H9 (cell line): ENCODE measurements around a stretch of chr9.

- PRO-cap, result no peak
Observed at GRCh38 chr9:11901072-11901316, 792.2 kb upstream of the TYRP1 start.

DNA sequence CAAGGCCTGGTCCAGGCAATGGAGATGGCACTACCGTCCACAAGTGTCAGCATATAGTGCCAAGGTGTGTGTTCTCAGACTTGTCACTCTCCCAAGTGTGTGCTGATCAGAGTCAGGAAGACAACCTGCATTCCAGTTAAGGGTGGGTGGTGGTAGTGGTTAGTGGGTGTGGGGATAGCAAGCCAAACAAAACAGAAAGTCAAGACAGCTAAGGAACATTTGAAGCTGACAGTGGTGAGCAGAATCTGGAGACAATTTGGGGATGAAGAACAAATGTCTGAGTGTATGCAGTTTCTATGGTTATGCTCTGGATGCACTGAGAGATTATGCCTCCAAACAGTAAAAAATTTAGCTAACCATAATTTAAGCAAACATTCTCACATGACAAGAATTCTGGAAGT lies 148.6 kb downstream of the LURAP1L start:
- PRO-cap, result no peak

GRCh38 chr9:13274886-13275585 lies 4.5 kb downstream of the MPDZ start:
- PRO-cap, result no peak

DNA sequence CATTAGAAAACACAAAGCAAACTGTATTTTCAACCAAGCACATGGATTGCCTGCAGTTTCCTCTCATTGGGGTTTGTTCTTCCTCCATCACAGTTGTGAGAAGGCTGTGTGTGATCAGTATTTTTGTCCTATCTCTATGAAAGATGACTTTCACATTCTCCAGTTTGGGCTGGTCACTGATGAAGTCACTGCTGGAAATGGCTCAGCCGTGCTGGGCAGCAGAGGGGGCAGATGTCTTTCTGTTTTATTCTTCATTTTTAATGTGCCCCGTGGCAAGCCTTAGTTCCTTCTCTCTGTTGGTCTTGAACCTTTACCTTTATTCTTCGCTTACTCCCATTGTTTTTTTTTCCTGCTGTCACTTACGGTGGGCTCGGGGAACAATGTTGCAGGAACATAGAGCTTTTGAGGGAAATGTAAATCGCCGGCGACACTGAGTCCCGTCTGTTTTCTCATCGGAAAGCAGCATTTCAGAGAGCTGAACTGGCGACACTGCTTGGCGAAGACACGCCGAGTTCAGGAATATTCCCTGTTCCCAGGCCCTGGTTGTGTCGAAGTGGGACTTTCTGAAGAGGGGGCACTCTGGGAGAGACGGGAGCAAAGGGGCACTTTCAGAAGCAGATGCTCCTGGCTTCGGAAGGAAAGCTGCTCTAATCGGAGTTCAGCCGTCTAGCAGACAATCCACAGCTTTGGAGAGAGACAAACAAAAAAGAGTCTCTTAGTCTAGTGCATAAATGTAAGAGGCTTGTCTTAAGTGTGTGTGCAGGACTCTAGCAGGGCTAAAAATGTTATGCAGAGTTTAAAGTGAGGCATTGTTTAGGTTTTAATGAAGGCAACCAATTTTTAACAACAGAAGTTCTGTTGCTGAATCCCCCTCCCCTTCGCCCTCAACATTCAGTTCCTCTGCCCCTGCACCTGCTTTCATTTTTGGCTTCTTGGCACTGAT lies 289.2 kb upstream of the MPDZ start:
- PRO-cap, result no peak

- PRO-cap, result no peak
Observed at GRCh38 chr9:13607935-13608696, 328.6 kb upstream of the MPDZ start.

- PRO-cap, result no peak
Observed at GRCh38 chr9:13728858-13729438, 449.5 kb upstream of the MPDZ start.

DNA sequence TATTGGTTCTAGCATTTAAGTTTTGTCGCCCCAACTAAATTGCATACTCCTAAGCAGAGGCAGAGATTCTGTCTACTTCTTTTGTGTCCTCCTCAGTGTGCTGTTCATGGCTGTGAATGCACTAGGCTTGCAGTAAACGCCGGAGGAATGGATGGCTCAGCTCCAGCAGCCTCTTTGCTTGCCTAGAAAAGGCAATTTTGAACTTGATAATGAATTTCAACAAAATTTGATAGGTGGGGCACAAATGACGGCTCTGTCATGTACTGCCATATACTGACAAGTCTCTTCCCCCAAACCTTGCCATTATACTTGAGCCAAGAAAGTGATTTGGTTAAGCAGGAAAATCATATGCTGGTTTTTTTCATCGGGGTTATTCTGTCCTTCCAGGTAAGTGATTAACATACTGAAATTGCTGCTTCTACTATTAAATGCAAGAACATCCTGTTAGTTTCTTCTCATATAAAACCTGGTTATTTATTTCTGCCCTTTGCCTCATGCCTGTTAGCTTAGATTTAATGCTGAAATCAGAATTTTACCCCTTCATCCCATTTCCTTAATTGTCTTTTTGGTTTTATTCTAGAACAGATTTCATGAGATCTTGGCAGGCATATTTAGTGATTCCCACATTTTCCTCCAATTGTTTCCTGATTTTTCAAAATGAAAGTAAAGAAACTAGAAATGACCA lies 133.1 kb downstream of the NFIB start:
- PRO-cap, result no peak

DNA sequence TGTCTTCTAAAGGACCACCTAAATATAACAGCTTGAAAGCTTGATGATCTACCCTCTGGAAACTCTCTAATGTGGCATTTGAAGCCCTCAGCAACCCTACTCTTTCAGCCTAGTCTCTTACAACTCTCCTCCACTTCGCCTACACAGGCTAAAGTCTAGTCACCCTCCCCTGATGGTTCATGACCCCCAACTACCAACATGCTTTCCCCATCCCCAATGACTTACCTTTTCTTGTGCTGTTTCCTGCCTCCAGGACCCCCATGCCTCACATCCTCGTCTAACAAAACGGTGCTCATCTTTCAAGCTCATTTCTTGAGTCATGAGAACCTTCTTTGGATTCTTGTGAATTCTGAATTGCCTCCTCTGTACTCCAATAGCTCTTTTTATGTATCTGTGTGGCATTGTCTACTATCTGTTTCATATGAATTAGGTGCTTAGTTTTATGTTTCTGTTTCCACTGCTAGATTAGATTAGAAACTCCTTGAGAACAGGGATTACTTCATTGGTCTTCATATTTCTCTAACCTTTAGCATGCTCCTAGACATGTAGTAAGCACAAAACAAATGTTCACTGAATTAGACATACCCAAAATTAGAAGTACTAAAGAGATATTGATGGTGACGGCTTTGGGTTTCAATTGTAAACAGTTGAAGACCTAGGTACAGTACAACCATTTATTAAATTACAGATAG lies 45.5 kb downstream of the NFIB start:
- PRO-cap, result no peak

DNA sequence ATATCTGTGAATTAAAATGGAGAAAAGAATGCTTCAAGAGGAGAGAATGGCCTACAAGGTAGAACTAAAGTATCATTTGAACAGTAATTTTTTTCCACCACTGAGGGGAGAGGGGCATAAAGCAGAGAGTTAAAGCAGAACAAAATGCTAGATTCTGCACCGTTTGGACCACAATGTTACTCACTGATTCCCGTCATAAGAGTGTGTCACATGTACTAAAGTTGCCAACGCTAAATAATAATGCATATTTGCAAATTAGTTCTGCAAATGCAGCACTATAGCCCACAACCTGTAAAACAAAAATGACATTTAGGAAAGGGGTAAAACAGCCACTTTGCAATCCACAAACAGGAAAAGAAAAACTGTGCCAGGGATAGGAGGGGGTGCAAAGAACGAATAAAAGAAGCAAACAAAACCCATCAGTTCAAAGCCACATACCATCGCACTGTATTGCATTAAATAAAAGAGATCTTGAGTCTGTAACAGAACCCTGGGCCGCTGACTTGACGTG lies 7.6 kb upstream of the NFIB start:
- PRO-cap, result no peak

DNA sequence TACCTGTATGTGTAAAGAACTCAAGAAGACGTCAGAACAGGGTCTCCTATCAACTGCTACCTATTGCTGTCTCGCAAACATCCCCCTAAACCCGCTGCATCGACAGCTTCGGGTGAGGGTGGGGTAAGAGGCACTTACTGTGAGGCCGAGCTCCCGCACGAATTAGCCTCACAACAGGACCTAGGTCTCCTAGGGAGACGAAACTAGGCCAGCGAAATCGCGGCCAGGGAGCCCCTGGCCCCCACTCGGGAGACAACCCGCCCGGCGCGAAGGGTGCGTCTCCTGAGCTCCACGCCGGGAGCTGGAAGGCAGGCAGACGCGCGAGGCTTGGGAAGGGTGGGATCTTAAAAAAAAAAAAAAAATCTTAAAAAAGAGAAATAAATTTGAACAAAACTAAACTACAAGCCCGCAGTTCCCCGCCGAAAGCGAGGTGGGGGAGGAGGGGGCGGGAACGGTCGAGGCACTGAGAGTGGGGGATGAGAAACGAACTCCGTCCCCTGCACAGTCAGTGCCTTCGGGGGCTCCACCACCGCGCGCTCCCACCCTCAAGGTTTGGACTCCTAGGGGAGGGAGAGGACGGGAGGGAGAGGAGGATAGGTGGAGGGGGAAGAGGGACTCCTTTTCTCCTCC lies 33.0 kb upstream of the NFIB start:
- PRO-cap, result no peak

GRCh38 chr9:14351194-14351733 lies 37.3 kb upstream of the NFIB start:
- PRO-cap, result no peak

DNA sequence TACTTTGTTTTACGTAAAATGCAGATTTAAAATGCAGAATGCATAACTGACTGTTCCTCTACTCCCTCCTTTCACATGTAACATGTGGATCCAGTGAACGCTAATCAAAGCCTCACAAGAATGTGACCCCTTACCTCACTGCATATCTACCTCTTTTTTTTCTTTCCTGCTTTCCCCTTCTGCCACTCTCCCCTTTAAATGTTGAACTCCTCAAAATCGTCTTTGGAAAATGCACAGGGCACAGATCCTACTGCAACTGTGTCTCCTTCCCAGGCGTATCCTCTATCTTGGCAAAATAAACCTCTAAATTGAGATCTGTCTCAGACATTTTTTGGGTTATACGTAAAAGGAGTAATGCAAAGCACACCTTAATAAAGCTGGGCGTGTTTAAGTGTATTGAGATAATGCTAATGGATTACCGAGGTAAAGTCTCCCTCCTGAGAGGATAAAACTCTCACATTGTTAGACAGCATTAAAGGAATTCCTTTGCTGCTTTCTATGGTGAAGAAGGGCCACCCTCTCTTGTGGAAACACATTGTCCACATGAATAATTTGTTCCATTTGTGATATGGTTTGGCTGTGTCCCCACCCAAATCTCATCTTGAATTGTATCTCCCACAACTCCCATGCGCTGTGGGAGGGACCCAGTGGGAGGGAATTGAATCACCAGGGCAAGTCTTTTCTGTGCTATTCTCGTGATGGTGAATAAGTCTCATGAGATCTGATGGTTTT lies 16.2 kb downstream of the TTC39B start:
- PRO-cap, result no peak

GRCh38 chr9:15364927-15365414 lies 57.7 kb upstream of the SNAPC3 start:
- PRO-cap, result no peak

- PRO-cap, result no peak
Observed at GRCh38 chr9:15478071-15478923, 32.5 kb downstream of the PSIP1 start.

- PRO-cap, result no peak
Observed at GRCh38 chr9:15571529-15571793, 18.6 kb downstream of the CCDC171 start.

GRCh38 chr9:16708882-16709503 lies 161.5 kb downstream of the BNC2 start:
- PRO-cap, result no peak

GRCh38 chr9:16726569-16727546 lies 143.6 kb downstream of the BNC2 start:
- PRO-cap, result bidirectional peak, plus-strand start at chr9:16726906, minus-strand start at chr9:16726836; bidirectional peak, plus-strand start at chr9:16727197, minus-strand start at chr9:16727318

DNA sequence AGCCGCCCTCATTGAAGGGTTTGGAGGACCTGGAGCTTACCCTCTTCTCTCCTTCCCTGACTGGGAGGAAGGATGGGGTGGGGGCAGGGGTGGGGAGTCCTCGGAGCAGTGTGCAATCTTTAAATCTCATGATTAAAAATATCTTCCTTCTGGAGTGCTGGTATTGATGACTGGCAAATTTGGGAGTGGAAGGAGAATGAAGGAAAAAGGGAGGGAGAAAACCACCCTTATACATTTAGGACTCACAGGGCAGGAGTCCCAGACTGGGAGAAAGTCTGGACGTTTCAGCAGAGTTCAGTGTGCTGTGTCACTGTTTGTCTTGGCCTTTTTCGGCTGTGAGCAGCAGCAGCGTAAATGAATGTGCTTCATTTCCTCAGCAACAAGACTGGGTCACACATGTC lies 115.3 kb upstream of the BNC2 start:
- PRO-cap, result unidirectional peak, plus-strand start at position 282 of the sequence

DNA sequence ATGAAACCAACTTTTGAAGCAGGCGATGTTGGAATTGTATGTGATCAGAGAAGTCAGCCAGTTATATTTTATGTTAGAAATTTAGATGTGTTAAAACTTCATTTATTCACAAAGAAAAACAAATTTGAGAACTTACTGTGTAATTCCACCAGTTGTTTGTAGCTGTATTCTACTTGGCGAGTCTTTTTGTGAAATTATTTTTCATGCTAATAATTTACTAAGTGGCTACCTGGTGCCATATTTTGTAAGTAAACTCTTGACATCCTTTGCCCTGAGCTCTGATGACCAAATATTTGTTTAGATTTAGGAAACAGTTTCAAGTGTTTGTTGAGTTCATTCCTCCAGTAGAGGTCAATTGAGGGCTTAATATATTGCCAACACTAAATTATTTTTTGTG lies 3.6 kb downstream of the CNTLN start:
- PRO-cap, result no peak

GRCh38 chr9:17423033-17423526 lies 155.8 kb upstream of the SH3GL2 start:
- PRO-cap, result no peak